ENCODE measurements around a stretch of chr6.

- RRBS: no CpG with 5 or more reads among the region's 2 CpGs
These were observed 43.8 kb downstream of the QKI start for GRCh38 chr6:163458249-163458740.

GRCh38 chr6:163472269-163473036, 57.9 kb downstream of the QKI start:
- RRBS: no CpG with 5 or more reads among the region's 4 CpGs

GRCh38 chr6:163495277-163495882, 80.9 kb downstream of the QKI start:
- RRBS: no CpG with 5 or more reads among the region's 4 CpGs

DNA sequence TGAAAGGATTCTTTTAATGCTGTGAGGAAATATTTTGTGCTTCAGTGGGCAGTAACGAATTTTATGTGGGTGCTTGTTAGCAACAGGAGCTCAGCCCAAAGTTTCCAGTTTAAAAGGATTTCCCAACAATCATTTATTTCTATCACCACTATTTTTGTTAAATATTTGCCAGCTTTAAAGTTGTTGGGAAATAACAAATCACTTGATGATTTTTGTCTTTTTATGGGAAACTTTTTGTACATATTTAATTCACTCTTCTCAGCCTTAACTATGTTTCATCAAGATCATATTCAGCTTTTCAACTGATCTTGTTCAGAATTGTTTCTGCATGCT, 111.9 kb downstream of the QKI start:
- RRBS: no CpG with 5 or more reads among the region's 1 CpG

- RRBS: no CpG with 5 or more reads among the region's 2 CpGs
These were observed 119.0 kb downstream of the QKI start for GRCh38 chr6:163533516-163533862.

- RRBS: no CpG with 5 or more reads among the region's 4 CpGs
These were observed 124.6 kb downstream of the QKI start for GRCh38 chr6:163539115-163539520.

DNA sequence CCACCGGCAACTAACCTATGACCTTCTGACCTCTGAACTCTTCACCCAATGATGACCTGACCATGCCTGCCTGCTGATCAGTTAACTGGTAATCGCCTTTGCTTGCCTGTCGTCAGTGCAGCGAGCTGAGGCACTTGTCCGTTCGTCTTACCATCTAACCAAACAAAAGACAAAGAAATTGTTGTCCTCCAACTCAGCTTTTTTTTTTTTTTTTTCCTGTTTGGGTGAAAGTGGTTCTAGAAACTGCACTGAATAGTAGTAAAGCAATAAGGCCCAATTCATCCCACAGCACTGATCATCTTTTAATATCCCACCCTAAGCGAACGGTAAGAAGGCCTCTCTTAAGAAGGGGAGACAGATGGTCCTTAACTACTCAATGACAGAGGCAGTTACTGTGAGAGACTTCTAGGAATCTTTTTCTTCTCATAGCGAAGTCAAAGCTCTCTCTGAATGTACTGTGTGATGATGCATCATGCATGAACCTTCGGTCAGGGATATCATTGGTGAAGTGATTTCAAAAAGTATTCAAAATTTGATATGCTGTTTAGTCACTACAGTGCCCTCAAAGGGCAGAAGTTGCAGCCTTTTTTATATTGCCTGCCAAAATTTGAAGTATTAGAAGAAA, 156.3 kb downstream of the QKI start:
- RRBS: no CpG with 5 or more reads among the region's 10 CpGs

DNA sequence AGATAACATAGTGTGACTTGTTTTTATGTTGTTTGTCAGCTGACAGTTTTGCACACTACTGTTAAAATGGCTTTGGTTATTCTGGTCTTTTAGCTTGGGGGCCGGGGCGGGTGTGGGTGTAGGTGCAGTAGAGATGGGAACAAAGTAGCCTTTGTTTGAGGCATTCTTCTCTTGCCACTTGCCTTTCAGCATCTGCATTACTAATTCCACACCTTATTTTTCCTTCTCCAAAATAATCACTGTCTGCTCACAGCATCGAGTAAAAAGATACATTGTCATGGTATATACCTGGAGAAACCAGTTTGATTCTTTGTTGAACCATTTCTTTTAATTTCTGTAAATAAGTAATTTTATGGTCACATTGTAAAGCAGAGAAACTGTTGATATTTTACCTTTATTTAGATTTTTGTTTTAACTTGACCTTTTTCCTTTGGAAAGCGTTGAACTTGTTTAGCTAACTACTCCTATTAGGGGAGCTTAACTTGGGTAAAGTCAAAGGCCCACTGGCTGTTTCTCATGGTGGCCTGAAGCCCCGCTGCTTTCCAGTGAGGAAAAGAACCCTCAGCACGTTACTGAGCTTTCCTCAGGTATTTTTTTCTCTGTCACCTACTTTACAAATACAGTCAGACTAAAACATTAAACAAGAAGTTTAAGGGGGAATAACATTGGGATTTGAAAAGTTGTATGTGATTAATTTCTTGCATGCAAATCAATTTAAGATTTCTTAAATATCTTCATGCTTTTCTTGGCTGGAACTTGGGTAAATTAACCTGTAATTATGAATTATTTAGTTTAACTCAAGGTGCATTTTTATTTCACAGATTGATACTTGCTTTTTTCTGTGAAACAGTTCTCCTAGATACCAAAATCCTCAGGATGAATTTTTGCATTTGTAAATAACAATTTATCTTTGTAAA, 159.7 kb downstream of the QKI start:
- RRBS: no CpG with 5 or more reads among the region's 6 CpGs

DNA sequence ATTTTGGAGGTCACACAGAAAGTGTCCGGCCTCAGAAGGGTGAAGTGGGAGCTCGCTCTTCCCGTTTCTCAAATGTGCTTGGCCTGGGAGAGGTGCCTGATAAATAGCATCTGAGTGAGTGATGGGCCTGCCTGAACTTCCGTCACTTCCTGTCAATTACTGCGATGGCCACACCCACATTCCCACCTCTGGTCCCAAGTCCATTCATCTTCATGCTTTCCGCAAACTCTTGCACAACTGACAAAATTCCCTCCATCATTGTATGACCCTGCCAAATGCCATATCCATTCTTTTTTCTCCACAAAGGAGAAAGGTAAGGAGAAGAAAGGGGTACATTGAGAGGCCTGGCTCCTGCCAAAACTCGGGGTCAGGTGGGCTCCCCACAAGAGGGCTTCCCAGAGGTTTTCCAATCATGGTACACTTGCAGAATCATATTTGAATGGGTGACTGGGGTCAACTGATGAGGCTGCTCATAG, 169.1 kb downstream of the QKI start:
- RRBS: no CpG with 5 or more reads among the region's 7 CpGs

DNA sequence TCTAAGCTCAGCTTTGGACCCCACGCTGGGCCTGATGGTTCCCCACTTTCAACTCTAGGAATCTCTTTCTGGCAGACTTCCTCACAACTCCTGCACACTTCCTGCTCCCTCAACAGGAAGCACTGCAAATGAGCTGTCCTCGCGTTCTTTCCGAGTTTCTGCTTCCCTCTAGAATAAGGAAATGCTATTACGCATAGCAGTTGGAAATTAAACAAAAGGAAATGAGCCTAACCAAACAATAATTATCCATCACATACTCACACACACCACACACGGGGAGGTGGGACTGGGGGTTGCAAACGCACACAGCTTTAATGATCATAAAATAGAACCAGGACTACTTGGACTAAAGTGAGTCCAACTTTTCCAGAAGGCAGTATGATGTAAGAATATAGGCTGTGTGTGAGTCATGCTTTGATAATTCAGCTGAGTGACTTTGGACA, 683.4 kb downstream of the QKI start:
- RRBS: no CpG with 5 or more reads among the region's 7 CpGs

DNA sequence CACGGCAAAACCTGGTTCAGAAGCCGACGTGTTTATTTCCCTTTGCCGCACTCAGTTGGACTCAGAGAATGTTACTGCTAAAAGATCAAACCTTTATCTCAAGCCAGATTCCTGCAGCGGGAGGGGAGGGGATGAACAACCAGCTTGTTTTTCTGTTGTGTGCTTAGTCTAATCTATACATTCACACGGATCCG, 690.9 kb downstream of the QKI start:
- RRBS: no CpG with 5 or more reads among the region's 7 CpGs

- RRBS: no CpG with 5 or more reads among the region's 6 CpGs
These were observed 893.6 kb downstream of the C6orf118 start for GRCh38 chr6:164415746-164416326.

- RRBS: no CpG with 5 or more reads among the region's 8 CpGs
These were observed 482.7 kb downstream of the C6orf118 start for GRCh38 chr6:164826663-164827228.

DNA sequence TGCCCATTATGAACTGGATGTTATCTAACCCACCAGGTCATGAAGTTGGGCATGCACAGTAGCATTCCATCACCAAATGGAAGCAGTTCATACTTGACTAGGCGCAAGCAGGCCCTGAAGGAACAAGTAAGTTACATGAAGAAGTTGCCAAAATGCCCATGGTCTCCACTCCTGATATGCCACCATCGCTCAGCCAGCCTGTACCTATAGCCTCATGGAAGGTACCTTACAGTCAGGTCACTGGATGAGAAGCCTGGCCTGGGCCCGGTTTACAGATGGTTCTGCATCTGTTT, 432.6 kb downstream of the C6orf118 start:
- RRBS: no CpG with 5 or more reads among the region's 3 CpGs

DNA sequence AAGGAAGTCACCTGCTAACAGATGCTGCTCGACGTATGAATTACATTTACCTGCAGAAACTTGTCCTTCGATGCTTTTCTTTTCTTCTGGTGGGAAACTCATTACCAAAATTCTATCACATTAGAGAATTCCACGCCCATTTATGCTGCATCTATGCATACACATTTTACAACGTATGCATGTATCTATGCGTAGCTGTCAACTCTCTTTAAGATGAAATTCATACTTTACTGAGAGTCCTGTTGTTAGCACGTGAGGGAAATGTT, 89.8 kb upstream of the PDE10A start:
- RRBS: no CpG with 5 or more reads among the region's 7 CpGs

DNA sequence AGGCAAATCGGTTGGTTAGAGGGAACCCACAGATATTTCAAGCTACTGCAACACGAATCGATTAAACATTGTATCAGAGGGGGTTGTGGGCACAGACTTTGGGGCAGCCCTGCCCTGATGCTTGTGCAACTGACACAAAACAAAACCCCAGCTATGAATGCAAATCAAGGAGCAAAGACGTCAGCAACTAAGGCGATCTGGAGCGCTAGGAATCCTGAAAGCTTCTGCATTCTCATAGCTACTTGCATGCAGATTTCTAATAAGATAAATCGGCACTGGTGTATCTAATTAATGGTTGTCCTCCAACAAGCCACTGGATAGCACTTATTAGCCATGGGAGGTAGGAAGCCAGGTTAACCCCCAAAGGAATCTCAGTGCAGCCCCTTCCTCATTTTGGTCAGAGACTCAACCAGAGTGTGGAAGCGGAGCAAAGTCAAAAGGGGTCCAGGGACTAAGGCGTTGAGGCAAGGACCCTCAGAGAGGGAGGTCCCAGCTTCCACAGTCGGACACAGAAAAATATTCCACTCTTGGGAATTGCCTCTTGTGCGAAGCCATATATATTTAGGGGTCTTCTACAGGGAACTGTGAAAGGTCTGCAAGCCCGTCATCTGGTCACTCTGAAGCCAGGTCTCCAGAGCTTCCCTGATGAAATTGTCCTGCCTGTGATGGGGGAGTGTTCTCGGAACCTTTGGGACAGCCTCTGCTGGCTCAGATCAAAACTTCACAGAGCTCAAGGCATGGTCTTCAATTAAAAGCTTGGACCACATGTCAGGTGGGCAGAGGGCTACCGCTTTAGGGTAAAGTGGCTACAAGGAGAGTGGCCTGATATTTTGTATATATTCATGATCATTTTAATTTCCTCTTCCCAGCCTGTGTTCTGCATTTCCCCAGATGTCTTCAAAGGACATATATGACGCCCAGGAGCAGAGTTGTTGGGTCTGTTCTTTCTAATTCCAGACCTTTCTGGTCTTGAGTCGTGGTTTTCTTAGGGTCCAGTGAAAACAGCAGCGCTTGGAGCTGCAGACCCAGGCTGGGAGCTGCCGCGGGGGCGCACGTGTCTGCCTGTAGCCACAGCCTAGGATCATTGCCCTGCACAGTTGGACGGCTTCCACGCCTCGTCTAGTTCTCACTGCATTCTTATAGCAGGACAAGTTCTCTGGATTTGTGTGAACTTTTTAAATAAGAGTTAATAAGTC, 160.7 kb downstream of the TBXT start:
- RRBS: no CpG with 5 or more reads among the region's 24 CpGs

DNA sequence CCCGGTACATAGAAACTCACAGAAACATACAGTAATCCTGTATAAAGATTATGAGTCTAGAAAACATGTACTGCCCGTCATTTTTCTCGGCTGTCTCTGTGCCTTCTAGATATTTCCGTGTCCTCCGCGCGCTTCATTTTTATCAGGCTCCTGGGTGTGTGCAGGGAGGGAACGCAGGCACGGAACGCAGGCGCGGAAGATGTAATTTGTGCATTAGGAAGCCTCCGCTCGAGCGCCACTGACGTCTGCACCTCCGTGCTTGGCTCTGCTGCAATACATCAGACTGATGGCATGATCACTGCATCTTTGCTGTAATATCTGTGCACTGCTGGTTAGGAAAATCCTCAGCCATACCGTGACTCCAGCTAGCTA, 158.7 kb downstream of the TBXT start:
- RRBS: no CpG with 5 or more reads among the region's 18 CpGs

DNA sequence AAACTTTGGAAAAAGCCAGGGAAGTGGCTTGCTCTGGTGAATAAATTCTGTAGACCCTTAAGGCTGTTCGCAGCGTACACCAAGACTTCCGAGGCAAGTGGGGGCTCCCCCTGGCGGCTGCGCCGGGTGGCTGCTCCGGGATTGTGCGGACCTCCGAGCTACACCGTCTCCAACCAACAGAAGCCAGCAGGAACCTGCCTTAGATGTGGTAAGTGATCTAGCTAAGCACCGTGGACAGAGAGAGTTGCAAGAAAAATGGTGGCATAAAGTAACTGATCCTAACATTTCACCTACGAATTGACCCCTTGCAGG, 69.7 kb downstream of the TBXT start:
- RRBS: no CpG with 5 or more reads among the region's 12 CpGs

- RRBS: 13% methylated on average over 9 of the region's 56 CpGs
These were observed 55.1 kb downstream of the PRR18 start for GRCh38 chr6:166252947-166253716.

- RRBS: 12% methylated on average over 11 of the region's 29 CpGs
These were observed 54.2 kb downstream of the PRR18 start for GRCh38 chr6:166253877-166254515.

Data from BE2C (cell line).